HTR-8/SVneo (cell line): ENCODE measurements around the gene CDH26.

GRCh38 chr20:58129830-58130022 lies 21.0 kb upstream of the C20orf85 start:
- RRBS: no CpG with 5 or more reads among the region's 7 CpGs

- RRBS: no CpG with 5 or more reads among the region's 8 CpGs
Measured at GRCh38 chr20:58443881-58444398, 54.9 kb downstream of the VAPB start.

DNA sequence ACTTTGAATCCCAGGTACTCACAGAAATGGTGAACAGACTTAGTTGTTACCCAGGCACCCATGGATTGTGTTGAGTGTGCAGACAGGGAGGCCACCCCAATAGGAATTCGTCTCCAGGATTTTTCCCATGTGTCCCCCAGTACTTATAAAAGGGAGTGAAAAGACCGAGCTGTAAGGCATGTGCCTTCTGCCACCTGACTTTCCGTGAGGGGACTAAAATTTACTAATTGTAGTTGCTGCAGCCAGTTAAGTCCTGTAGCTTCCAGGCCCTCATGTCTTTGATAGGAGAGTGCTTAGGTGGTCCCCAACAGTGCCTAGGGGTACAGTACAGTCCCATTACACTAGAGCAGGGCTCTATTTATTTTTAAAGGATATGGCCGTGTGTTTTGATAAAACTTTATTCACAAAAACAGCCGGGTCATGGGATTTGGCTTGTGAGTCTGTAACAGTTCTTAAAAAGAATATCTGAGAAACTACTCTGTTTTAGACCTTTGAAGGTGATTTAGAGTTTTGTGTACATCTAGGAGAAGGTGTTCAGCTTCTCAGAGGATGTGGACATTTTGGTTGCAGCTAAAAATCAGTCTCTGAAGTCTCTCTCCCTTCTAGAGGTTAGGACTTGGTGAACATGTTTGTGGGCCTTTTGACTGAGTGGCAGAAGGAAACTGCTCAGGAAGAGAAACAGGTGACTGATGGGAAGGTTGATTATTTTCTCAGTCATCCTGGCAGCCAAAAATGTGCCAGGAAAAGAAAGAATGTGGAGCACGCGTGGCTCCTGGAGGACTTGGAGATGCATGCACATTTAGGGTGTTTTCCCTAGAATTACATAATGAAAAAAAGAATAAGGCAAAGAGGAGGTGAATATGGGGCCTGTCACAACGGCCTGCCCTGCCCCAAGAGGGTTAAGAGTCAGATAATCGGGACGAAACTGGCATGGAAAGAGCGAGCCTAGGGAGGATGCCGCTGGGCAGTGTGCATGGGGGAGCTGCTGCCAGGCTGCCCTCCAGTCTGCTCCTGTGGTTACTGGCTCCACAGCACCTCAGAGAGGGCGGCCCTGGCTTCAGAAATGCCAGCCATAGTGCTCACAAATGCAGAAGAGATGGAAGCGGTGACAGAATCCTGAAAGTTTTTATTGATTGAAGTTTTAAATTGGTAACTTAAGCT lies 57.4 kb downstream of the VAPB start:
- RRBS: no CpG with 5 or more reads among the region's 14 CpGs

DNA sequence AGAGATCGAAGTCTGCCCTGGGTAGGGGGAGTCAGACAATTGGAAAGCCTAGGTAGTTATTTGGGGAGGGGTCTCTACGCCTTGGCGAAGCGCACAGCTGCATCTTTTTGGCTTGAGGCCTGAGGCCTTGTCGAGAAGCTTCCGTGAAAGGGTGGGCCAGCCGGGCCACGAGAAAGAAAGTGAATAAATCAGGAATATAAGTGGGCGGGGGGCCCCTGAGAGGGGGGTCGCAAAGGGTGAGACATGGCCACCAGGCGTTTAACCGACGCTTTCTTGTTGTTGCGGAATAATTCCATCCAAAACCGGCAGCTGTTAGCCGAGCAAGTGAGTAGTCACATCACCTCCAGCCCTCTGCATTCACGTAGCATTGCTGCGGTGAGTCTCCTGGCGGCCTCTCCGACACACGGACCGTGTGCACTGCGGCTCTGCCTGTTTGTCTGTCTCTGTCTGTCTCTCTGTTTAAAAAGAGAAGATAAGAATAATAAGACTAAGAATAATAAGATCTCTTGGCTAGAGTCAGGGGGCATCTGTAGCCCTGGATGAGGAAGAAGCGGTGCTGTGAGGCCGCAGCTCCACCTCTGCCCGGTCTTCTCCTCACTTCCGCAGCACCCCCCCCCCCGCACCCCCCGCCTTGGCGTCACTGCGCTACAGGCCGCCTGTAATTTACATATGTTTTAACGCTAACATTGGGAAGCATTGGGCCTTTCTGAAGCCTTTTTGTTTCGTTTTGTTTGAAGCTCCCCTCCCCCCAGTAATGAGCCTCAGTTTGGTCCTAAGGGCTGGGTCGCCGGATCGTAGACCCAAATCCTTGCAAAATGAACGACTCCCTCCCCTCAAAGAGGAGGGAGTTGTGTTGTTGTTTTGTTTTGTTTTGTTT lies 919 bp downstream of the STX16 start:
- RRBS: 0% methylated on average over 2 of the region's 38 CpGs

GRCh38 chr20:58669048-58669663 lies 18.1 kb downstream of the STX16 start:
- RRBS: 95% methylated on average over 7 of the region's 18 CpGs

DNA sequence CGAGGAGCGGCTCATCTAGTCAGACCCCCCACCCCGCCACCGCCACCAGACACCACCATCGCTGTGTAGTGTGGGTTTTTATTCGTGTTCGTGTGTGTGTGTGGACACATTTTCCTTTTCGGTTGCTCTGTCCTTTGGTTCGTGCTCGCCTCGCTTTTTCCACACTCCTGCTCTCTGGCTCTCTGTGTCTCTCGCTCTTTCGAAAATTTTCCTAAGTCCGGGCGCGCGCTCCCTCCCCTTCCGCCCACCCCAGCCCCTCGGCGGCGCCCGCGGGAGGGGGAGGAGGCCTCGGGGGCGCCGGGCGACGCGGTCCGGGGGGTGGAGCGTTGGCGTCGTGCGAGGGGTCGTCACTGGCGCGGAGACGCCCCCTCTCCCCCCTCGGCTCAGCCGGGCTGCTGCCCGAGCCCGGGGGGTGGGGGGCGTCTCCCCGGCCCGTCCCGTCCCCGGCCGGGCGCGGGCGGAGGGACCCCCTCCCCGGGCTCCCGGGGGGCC lies 455 bp upstream of the GNAS start:
- RRBS: 1% methylated on average over 22 of the region's 53 CpGs

DNA sequence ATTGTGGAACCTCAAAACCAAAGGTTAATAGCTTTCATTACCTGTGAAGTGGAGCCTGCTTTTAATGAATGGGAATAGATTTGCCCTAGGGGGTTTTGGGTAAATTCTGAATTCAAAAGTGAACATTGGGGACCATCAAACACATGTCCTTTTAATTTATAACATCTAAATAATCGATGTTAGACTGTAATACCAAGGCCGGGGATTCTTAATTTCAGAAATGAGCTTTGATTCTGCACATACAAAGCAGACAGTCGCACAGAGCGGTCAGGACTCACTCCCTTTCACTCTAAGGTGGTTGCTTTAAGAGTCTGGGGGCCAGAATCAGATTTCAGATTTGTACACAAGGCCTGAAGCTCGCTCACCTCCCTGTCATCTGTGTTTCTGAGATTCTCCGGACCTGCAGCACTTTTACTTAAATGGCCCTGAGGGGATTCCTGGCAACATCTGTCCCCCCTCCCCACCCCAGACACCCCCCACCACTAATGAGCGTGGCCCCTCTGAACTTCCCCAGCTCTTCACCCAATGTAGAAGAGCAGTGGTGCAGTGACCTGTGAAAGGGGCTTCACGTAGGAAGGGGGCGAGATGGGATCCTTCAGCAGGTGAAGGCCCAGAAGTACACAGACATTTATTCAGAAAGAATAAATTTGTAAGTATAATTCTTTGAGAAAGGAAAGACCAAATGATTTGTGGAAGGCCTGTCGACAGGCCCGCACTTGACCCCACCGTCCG lies 10.0 kb downstream of the GNAS start:
- RRBS: no CpG with 5 or more reads among the region's 13 CpGs

DNA sequence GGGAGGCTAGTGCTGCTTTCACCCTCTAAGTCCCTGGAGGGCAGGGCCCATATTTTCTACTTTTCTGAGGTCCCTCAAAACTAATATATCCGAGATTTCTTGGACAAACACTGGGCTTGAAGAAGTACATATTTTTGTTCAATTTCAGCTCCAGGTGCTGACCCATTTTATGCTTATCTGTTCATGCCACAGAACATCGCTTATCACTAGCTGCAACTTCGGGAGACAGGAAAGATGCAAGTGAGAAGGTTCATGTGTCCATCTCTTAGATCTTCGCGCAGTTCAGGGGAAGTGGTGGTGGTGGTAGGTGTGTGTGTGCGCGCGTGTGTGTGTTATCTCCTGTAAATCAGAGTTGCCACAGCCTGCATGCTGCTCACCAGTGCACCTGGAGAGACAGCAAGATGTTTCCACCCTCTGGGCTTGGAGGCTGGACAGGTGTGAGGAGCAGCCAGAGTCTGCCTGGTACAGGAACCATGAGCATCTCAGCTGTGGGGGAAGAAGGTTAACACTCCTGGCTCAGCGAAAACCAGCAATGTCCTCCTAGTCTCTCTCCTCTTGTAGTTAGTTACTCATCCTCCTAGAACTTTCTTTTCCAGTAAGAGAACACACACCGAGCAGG lies 5.3 kb upstream of the TUBB1 start:
- RRBS: no CpG with 5 or more reads among the region's 10 CpGs

DNA sequence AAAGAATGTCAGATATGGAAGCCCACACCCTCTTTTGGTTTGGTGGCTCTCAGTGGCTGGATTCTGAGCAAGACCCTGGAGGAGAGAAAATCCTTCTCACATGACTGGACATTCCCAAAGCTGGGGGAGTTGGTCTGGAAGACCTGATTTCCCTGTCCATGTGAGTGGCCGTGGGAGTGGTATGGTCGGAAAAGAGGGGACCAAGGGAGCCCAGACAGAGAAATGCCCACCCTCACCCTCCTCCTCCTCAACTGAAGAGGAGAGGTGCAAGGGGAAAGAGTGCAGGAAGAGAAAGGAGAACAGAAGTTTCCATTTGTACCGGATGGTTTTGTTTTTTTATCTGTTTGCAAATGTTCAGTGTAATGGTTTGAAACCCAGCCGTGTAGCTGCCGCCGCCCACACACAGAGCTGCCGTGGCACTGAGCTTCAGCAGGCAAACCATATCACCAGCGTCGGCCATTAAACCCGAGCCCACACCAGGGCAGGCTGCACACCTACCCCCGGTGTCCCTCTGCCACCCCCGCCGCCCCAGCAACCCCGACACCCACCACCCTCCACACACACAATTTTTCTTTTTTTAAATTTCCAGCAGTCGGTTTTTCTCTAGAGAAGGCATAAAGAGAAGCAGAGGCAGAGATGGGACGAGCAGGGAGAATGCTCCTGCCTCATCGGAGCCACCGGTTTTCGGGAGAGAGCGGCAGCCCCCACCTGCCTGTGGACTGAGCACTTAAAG lies 17.8 kb upstream of the ZNF831 start:
- RRBS: no CpG with 5 or more reads among the region's 20 CpGs

DNA sequence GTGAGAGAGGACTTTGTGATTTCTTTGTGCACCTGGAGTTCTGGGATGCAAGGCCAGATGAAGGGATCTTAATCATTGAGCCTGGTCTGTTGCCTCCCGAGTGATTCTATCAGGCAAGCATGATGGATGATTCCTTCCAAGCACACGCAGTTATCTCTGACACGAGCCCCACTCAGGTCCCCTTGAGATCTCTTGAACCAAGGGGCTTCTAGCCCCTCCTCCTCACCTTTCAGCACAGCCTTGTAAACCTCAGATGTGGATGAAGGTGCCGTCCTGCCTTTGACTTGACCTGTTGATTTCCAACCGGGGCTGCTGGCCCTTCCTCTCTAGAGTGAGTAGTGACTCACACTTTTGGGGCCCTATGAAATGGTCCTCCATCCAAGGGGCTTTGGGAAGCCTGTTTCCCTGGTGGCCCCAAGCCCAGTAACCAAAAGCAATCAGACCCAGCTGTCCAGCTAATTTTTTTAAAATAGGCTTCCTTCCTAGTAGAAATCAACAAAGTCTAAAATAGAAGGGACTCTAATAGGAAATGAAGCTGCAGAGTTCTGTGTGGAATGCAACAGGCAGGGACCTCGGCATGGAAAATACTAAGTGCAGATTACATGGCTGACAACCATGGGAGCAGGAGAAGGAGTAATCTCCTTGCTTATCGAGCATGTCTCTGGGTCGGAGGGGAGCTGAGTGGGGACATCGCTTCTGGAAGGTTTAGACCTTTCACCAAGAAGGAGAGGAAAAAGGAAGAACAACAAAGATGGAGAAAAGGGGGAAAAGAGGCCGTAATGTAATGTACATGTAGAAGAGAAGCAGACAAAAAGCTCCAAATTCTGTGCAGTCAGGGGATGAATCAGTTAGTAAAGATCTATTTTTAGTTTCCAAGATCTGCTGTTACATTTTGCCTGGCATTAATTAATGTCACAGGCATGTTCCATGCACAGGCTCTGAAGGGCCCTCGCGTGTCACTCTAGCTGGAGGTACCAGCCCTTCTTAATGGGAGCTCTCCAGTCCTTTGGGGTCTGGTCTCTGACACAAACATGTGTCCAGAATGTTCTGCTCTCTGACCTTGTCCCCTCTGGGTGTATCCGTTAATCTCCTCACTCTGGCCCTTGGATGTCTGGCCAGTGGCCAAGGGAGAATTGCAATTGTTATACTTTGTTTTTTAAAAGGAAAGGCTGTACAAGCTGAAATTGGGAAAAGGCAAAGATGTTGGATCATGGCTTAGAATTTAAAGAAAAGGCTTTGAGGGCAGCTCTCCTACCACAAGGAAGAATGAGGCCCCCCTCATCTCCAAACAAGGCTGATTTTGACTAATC lies 16.8 kb upstream of the ZNF831 start:
- RRBS: no CpG with 5 or more reads among the region's 13 CpGs

GRCh38 chr20:59151624-59152257 lies 11.9 kb upstream of the ZNF831 start:
- RRBS: no CpG with 5 or more reads among the region's 9 CpGs

DNA sequence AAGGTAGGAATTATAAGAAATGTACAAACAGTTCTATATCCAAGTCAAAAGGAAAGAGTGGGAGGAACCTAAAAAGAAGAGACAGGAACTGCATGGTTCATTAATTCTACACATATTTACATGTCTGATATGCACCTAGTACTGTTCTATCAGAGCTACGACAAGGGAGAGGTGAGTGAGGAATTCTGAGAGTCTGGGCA lies 41.9 kb downstream of the SYCP2 start:
- RRBS: no CpG with 5 or more reads among the region's 1 CpG

GRCh38 chr20:59958055-59959189 lies at the start of gene CDH26:
TSS of gene CDH26 (plus strand) at chr20:59958423.
- RRBS: 66% methylated on average over 2 of the region's 10 CpGs

DNA sequence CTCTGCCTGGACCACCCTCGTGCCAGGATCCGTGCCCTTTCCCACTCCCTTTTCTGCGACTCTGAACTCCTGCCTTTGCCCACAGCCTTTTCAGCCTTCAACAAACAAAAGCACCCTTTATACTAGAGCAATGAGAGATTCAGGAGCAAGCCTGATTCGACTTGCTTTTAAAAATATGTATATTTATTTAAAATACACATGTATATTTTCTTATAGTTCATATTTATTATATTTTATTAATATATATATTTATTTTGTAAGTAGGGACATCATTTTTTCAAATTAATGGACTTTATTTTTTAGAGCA lies 19.0 kb downstream of the CDH26 start:
- RRBS: no CpG with 5 or more reads among the region's 4 CpGs

- RRBS: no CpG with 5 or more reads among the region's 3 CpGs
Measured at GRCh38 chr20:60860436-60860692, 391.7 kb upstream of the CDH4 start.

DNA sequence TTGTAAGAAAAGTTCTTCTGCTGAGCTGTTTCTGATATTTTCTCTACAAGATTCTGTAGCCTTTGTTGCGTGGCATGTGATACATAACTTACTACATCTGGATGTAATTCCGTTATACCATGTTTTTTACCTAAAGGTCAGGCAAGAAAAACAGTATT lies 65.7 kb downstream of the TAF4 start:
- RRBS: no CpG with 5 or more reads among the region's 2 CpGs

GRCh38 chr20:62063437-62064711 lies 1.8 kb downstream of the TAF4 start:
- RRBS: 11% methylated on average over 5 of the region's 83 CpGs

- RRBS: no CpG with 5 or more reads among the region's 24 CpGs
Measured at GRCh38 chr20:62066847-62067700, 1.4 kb upstream of the TAF4 start.

DNA sequence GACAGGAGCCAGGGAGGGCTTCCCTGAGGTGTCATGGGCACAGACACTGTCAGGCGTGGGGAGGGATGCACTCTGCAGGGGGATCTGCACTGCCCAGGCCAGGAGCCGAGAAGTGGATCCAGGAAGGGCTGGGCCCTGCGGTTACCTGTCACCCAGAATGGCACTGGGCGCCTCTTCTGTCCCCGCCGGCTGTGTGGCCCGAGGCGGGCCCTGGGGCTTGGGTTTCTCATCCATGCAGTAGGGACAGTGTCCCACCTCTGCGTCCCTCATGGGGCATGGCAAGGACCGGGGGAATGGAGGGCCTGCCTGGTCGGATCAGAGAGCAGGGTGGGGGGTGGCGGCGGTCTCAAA lies 25.3 kb upstream of the LSM14B start:
- RRBS: 81% methylated on average over 5 of the region's 13 CpGs

DNA sequence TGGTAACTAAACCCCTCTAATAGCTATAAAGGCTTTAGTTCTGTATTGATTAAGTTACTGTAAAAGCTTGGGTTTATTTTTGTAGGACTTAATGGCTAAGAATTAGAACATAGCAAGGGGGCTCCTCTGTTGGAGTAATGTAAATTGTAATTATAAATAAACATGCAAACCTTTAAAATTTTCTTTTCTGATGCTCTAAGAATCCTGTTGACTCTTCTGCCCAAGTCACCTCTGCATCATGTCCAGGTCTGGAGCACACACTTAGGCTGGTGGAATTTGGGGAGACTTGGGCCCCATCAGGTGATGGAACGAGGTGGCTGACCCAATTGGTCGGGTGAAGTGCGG lies 8.0 kb downstream of the PSMA7 start:
- RRBS: no CpG with 5 or more reads among the region's 3 CpGs